ENCODE data around the gene NEGR1.

- PRO-cap, 4 experiments, result peak in 1 of 4 experiments; most common plus-strand start chr1:68975824 (in 1)
- RAMPAGE, long total RNA, 2 experiments, result no peak in any of the 2 experiments
- RRBS, result no CpG with 5 or more reads among the region's 3 CpGs
Observed at GRCh38 chr1:68975408-68975883, 478.6 kb upstream of the DEPDC1 start.

GRCh38 chr1:70249663-70250280 lies 28.6 kb downstream of the SRSF11 start:
- PRO-cap, 4 experiments, result no peak in any of the 4 experiments
- RAMPAGE, long total RNA, 2 experiments, result no peak in any of the 2 experiments
- RRBS, result no CpG with 5 or more reads among the region's 5 CpGs

- PRO-cap, 4 experiments, result peak in 2 of 4 experiments; most common plus-strand start chr1:70353533 (in 2)
- RAMPAGE, long total RNA, 2 experiments, result no peak in any of the 2 experiments
- RRBS, result no CpG with 5 or more reads among the region's 3 CpGs
Observed at GRCh38 chr1:70353346-70353611, 1.2 kb downstream of the ANKRD13C start.

GRCh38 chr1:70410290-70410492 lies 877 bp upstream of the CTH start:
- PRO-cap, 4 experiments, result no peak in any of the 4 experiments
- RAMPAGE, long total RNA, 2 experiments, result no peak in any of the 2 experiments
- RRBS, result no CpG with 5 or more reads among the region's 1 CpG

- PRO-cap, 4 experiments, result peak in 1 of 4 experiments; most common minus-strand start chr1:70706856 (in 1)
- RAMPAGE, long total RNA, 2 experiments, result no peak in any of the 2 experiments
- RRBS, result 10% methylated on average over 3 of the region's 38 CpGs
Observed at GRCh38 chr1:70706103-70707185, 295.4 kb downstream of the CTH start.

- PRO-cap, 4 experiments, result peak in 4 of 4 experiments; most common plus-strand start chr1:72282961 (in 4); most common minus-strand start chr1:72282874 (in 2)
- RAMPAGE, long total RNA, 2 experiments, result start-site peak on the minus strand in 1 of 2 experiments, at chr1:72282471-72282547 at its widest, 862 reads per replicate
- RRBS, result 2% methylated on average over 9 of the region's 58 CpGs
Observed at GRCh38 chr1:72282273-72283151, at the start of gene NEGR1. NEGR1 (minus strand) TSS chr1:72282539.

- PRO-cap, 4 experiments, result no peak in any of the 4 experiments
- RAMPAGE, long total RNA, 2 experiments, result no peak in any of the 2 experiments
- RRBS, result no CpG with 5 or more reads among the region's 4 CpGs
Observed at GRCh38 chr1:74467754-74468434, 44.5 kb downstream of the LRRC53 start.

GRCh38 chr1:76474017-76474527 lies 393.2 kb upstream of the ST6GALNAC5 start:
- PRO-cap, 4 experiments, result no peak in any of the 4 experiments
- RAMPAGE, long total RNA, 2 experiments, result start-site peak on the plus strand in 1 of 2 experiments, at chr1:76474007-76474190 at its widest, 9 reads per replicate
- RRBS, result no CpG with 5 or more reads among the region's 2 CpGs

DNA sequence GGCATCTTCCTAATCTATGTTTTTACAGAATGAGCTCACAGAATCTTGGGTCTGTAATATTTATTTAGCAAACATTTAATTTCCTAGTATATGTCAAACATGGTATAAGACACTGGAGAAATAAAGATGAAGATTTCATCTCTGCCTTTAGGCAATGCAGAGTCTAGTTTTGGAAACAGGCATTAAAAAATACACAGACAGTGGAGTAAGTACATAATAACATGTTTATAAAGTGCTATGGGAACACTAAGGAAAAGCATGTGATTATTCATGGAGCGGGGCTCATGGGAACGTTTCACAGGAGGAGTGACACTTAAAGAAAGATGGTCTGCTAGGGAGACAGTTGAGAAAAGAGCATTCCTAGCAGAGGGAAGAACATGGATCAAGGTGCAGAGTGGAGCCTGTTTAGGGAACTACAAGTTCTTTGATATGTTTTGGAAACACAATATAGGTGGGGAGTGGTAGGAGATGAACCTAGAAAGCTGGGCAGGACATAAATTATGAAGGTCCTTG lies 52.9 kb downstream of the MIGA1 start:
- PRO-cap, 4 experiments, result peak in 1 of 4 experiments; most common plus-strand start position 312 of the sequence (in 1)
- RAMPAGE, long total RNA, 2 experiments, result no peak in any of the 2 experiments
- RRBS, result no CpG with 5 or more reads among the region's 2 CpGs

DNA sequence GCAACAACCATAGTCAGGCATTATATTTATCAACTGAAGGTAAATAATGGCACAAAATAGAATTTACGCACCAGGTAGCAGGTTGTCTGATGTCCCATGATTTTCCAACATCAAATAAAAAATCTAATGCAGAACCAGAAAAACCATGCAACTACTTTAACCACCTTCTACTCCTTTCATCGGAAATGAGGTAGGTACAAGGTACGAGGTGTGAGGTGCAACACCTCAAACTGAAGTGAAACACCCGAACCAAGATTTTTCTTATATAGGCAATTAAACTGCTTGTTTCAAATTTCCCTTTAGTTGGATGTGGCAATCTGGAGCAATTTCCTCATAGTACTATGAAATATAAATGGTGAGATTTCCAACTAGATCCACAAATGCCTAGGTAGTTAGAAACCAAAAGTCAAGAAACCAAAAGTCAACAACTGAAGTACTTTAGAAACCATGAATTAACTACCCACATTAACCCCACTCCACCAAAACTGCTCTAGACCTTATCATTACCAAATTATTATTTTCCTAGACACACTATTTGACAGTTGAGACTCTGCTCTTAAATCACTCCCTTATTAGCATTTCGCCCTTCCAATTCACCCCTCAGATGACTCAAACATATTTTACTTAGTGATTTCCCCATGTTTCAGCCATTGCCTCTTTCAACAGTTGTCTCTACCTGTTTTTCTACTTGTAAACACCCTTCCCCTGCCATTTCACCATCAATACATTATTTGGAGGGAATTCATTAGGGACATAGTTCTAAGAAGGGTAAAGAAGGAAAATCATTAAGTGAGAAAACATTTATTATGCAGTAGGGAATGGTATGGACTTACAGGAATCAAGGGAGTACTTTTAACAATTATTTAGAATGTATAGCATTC lies 37.8 kb downstream of the FUBP1 start:
- PRO-cap, 4 experiments, result no peak in any of the 4 experiments
- RAMPAGE, long total RNA, 2 experiments, result no peak in any of the 2 experiments
- RRBS, result no CpG with 5 or more reads among the region's 5 CpGs

GRCh38 chr1:78038587-78038839 lies 7.3 kb upstream of the GIPC2 start:
- PRO-cap, 4 experiments, result peak in 1 of 4 experiments; most common minus-strand start chr1:78038696 (in 1)
- RAMPAGE, long total RNA, 2 experiments, result no peak in any of the 2 experiments

GRCh38 chr1:78250261-78250943 lies 204.6 kb downstream of the GIPC2 start:
- PRO-cap, 4 experiments, result no peak in any of the 4 experiments
- RAMPAGE, long total RNA, 2 experiments, result no peak in any of the 2 experiments
- RRBS, result no CpG with 5 or more reads among the region's 5 CpGs

- PRO-cap, 4 experiments, result no peak in any of the 4 experiments
- RAMPAGE, long total RNA, 2 experiments, result no peak in any of the 2 experiments
- RRBS, result no CpG with 5 or more reads among the region's 2 CpGs
Observed at GRCh38 chr1:78278961-78279460, 211.8 kb upstream of the PTGFR start.

DNA sequence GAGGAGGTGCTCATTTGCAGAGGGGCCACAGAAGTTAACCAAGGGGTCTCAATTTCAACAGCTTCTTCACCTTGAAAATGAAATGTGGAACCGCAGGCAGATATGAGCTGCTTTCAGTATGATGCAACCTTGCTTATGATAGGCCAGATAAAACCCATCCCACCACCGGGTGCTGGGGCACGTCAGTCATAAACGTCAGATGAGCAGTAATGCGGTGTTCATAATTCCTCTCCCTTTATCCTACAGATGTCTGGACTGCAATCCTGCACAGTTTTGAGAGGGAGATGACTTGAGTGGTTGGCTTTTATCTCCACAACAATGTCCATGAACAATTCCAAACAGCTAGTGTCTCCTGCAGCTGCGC lies 1.6 kb downstream of the PTGFR start:
- PRO-cap, 4 experiments, result peak in 4 of 4 experiments; most common plus-strand start position 185 of the sequence (in 2); most common minus-strand start position 109 of the sequence (in 3)
- RAMPAGE, long total RNA, 2 experiments, result no peak in any of the 2 experiments
- RRBS, result no CpG with 5 or more reads among the region's 6 CpGs

- PRO-cap, 4 experiments, result no peak in any of the 4 experiments
- RAMPAGE, long total RNA, 2 experiments, result no peak in any of the 2 experiments
- RRBS, result no CpG with 5 or more reads among the region's 1 CpG
Observed at GRCh38 chr1:78620698-78621229, 516 bp downstream of the IFI44L start.

- PRO-cap, 4 experiments, result no peak in any of the 4 experiments
- RAMPAGE, long total RNA, 2 experiments, result no peak in any of the 2 experiments
- RRBS, result no CpG with 5 or more reads among the region's 3 CpGs
Observed at GRCh38 chr1:79259251-79259682, 252.7 kb upstream of the ADGRL4 start.

DNA sequence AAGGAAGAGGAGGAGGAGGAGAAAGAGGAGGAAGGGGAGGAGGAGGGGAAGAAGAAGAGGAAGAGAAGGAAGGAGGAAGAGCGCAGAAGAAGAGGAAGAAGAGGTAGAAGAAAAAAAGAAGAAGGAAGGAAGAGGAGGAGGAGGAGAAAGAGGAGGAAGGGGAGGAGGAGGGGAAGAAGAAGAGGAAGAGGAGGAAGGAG lies 513.4 kb upstream of the ADGRL4 start:
- PRO-cap, 4 experiments, result peak in 1 of 4 experiments; most common plus-strand start position 62 of the sequence (in 1)
- RAMPAGE, long total RNA, 2 experiments, result no peak in any of the 2 experiments
- RRBS, result no CpG with 5 or more reads among the region's 1 CpG

DNA sequence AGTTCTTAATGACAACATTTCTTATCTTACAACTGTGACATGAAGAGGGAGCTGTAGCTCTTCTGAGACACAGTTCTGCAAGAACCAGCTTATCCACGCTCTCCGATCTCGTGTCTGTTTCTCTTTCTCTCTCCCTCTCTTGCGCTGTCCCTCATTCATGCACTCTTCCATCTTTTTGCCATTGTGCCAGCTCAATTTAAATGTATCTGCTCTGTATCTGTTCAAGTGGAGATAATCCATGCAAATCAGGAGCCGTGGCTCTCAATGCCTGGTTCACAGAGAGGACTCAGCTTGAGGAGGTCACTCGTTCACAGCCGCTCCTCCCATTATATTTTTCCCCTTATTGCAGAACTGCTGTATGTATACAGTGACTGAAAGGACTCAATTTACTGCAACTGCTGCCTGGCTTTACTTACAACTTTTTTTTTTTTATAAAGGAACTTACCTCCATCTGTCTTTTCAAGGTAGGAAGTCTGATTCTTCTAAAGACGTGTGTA lies 494.6 kb upstream of the ADGRL2 start:
- PRO-cap, 4 experiments, result no peak in any of the 4 experiments
- RAMPAGE, long total RNA, 2 experiments, result no peak in any of the 2 experiments
- RRBS, result no CpG with 5 or more reads among the region's 8 CpGs

DNA sequence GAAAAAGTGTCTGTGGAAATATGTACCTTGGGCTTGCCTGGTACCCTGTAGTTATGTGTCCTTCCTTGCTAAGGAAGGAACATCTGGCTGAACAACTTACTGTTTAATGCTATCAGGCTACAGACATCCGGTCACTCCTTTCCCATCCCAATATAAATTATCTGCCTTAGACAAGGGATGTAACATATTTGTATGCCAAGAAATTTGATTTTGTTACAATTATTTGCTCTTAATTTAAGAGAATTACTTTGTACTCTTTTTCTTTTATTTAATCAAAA lies 367.8 kb upstream of the ADGRL2 start:
- PRO-cap, 4 experiments, result peak in 1 of 4 experiments; most common minus-strand start position 85 of the sequence (in 1)
- RAMPAGE, long total RNA, 2 experiments, result no peak in any of the 2 experiments
- RRBS, result no CpG with 5 or more reads among the region's 1 CpG

DNA sequence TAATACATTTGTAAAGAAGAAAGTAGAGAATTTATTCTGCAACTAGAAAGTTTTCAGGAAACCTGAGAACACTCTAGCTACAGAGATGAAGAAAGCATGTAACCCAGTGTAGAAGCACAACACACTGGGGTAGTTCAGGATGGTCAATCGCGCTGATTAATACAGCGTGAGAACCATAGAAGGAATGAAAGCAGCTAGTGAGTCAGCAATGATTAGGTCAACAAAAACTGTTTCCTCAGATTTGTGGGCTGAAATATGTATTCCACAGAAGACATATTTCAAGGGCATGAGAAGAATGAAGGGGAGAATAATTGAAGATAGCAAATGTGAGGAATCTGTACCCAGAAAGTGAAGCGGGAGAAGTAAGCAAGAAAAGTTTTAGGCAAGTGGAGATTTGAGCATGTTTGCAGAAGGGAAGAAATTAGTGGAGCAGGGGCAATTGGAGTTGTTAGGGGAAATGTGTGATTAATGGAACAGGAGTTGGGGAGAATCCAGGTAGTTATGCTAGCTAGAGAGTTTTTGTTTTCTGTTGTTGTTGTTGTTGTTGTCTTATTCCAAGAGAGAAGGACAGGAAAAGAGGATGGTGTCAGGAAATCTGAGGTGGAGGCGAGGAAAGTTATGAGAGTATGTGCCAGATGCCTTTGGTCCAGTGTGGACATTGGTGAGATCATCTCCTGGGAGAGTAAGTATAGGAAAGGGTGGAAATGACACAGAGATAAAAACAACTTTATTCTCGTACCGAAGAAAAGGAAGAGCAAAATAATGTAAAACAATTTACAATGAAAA lies 97.6 kb upstream of the ADGRL2 start:
- PRO-cap, 4 experiments, result no peak in any of the 4 experiments
- RAMPAGE, long total RNA, 2 experiments, result no peak in any of the 2 experiments
- RRBS, result no CpG with 5 or more reads among the region's 7 CpGs

Measured in uterus (tissue), 7 donors.